Lung (tissue), 4 donors: ENCODE data around the genes MYO5B and MBD1.

DNA sequence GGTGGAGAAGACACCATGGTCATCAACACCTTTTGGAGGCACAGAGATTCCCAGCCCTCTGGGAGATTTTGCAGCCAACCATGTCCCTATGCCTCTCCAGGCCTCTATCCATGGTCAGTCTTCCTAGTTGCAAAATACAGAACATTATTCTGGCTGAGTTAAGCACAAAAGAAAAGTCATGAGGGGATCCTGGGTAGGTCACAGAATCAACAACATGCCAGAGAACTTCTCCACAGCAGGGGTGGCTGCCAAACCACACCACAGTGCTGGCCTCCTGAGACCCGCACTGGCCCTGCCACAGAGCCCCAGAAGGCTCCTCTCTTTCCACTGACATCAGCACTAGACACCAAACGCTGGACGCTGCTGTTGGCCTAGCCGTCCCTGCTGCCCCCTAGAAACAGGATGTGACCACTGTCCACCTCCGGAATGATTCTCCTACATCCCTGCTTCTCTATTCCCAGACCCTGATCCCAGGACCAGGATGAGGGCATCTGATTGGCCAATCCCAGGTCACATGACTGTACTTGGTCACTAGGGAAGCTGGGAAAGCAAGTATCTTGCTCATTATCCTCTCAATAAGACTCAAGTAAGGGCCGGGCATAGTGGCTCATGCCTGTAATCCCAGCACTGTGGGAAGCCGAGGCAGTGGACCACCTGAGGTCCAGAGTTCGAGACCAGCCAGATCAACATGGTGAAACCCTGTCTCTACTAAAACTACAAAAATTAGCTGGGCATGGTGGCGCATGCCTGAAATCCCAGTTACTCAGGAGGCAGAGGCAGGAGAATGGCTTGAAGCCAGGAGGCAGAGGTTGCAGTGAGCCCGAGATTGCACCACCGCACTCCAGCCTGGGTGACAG lies 47.6 kb downstream of the SMAD7 start:
- PRO-cap = no peak
- RAMPAGE, long total RNA = no peak
- RRBS = no CpG with 5 or more reads among the region's 11 CpGs

DNA sequence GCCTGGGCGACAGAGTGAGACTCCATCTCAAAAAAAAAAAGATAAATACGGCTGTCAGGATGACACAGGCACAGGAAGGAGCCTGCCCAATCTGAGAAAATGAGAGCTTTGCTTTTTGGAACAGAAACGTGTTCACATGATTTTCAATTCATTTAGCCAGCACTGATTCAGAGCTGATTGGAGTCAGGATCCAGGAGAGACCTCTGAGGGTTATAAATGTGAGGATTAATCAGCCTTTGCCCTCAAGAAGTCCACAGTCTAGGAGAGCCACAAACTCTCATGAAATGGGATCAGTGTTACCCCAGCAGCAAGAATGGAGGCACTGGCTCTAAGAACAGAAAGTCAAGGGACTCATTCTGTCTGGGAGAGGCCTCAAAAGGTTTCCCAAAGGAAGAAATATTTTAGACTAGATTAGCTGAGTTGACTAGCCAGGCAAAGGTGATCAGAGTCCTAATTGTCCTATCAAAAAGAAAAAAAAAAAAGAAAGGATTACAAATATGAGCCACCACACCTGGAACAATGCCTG lies 7.0 kb upstream of the SMAD7 start:
- PRO-cap = no peak
- RAMPAGE, long total RNA = no peak
- RRBS = no CpG with 5 or more reads among the region's 3 CpGs

DNA sequence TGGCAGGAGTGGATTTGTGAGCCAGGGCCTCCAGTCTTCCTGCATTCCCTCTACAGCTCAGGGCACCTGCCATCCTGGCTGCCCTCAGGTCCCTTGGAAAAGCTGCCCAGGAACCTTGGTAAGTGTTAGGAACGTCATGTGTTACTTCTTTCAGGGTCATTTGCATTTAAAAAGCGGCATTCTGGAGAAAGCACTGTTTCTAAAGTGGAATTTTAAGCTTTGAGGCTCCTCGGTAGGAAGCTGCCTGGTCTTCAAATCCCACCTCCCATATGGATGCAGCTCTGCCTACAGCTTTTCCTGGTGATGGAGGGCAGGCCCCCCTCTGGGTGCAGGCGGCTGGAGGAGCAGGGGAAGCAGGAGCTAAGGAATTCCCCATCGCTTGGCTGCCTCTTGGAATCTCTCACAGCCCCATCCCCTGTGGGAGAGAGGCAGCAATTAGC lies 51.1 kb downstream of the LIPG start:
- PRO-cap = no peak
- RAMPAGE, long total RNA = no peak
- RRBS = no CpG with 5 or more reads among the region's 5 CpGs

DNA sequence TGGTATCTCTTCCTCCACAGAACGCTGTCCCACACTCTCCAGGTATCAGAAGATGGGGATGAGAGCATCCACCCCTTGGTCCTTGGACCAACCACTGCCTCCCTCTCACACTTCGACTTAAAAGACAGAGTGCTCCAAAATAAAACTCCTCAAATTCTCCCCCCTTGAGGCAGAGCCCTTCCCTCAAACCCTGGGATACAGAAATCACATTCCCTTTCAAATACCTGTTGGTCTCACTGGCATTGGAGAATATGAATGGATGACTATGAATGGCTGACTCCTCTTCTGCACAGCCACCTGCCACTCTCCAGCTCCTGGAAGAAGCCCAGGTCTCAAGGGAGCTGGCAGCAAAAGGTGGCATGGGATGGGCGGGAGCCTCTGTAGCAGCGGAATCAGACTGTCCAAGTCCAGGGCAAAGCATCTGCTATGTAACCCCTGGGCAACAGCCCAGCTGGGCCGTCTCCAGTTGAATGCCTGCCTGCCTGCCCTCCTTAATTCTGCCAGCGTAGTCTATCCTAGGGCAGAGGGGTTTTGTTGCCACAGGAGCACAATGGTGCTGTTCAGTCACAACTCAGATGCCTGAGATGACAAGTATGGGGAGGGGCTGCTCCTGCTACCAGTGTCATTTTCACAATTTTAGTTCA lies 115.5 kb downstream of the MYO5B start:
- PRO-cap = no peak
- RAMPAGE, long total RNA = no peak
- RRBS = no CpG with 5 or more reads among the region's 6 CpGs

DNA sequence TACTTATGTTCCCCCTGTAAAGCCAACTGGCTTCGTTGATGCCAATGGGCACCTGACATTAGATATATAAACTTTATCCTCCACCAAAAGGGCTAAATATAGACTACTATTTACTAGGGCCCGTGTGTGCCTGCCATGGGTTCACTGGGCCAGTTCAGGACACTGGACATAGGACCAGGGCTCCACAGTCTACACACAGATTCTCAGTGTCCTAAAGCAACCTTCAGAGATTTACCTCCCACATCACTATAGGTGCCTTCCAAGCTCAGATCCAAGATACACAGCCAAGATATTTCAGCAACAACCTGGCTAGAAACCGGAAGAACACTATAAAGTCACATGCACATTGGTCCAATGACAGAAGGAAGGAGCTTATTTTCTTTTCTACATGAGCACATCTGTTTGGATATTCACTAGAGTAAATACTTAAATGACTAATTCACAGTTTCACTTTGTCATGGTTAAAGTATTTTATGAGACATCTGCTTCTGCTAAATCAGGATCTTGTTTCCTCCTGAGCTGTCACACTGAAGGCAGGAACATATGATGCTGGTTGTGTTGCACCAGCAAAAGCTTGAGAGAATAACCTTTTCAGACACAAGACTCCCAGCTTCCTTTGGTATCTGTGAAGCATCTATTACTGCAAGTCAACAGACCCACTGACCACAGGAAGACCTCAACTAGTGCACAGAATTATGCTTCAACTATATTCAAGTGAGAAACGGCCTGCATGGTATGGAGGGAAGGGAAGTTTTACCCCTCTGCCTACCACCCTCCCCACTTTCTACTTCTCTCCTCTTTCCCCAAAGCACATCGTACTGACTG lies 95.0 kb downstream of the MYO5B start:
- PRO-cap = no peak
- RAMPAGE, long total RNA = no peak
- RRBS = no CpG with 5 or more reads among the region's 5 CpGs

DNA sequence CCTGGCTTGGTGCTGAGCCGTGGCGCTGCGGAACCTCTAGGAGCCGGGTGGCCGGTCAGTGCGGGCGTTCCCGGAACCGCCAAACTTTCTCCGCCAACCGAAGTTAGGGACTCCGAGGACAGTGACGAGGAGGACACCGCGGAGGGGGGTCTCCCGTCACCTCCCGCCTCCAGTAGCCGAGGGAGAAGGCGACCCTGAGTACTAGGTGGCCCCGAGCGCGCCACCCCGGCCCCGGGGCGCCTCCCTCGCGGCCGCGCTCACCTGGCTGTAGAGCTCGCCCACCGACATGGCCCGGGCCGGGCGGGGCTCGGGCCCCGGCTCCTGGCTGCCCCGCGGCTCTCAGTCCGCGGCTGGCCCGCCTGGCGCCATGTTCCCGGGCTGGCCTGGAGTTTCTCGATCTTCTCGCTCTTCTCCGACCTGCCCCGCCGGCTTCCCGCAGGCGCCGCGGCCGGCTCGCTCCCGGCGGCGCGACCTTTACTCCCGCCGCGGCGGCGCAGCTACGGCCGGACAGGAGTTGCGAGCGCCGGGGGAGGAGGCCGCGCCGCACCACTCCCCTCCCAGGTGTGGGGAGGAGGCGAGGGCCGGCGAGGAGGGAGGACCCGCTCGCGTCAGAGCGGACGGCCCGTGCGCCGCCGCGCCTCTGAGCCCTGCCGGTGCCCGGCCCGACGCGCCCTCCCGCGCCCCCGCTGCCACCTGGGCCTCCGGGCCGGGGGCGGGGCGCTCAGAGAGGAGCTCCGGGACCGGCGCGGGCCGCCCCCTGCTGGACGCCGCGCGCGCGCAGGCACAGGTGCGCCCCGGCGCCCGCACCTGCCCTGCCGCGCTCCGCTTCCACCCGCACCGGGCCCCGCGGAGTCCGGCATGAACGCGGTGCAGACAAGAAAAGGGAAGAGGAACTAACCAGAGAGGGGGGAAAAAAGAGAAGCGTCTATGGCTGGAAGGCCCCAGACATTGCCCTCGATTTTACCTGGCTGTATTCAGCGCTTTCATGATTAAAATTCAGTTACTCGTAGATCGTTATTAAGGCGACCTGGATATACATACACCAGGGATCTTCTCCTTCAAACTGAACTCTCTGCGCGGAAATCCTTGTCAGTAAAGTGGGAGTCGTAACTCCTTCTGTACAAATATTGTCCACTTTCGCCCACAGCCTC lies at the start of gene MYO5B:
MYO5B (minus strand) TSS at position 642 of the 1,151 bp plus-strand sequence.
- PRO-cap = unidirectional peak, minus-strand start at position 476 of the sequence; unidirectional peak, minus-strand start at position 563 of the sequence
- RAMPAGE, long total RNA = no peak
- RRBS = 2% methylated on average over 78 of the region's 131 CpGs

DNA sequence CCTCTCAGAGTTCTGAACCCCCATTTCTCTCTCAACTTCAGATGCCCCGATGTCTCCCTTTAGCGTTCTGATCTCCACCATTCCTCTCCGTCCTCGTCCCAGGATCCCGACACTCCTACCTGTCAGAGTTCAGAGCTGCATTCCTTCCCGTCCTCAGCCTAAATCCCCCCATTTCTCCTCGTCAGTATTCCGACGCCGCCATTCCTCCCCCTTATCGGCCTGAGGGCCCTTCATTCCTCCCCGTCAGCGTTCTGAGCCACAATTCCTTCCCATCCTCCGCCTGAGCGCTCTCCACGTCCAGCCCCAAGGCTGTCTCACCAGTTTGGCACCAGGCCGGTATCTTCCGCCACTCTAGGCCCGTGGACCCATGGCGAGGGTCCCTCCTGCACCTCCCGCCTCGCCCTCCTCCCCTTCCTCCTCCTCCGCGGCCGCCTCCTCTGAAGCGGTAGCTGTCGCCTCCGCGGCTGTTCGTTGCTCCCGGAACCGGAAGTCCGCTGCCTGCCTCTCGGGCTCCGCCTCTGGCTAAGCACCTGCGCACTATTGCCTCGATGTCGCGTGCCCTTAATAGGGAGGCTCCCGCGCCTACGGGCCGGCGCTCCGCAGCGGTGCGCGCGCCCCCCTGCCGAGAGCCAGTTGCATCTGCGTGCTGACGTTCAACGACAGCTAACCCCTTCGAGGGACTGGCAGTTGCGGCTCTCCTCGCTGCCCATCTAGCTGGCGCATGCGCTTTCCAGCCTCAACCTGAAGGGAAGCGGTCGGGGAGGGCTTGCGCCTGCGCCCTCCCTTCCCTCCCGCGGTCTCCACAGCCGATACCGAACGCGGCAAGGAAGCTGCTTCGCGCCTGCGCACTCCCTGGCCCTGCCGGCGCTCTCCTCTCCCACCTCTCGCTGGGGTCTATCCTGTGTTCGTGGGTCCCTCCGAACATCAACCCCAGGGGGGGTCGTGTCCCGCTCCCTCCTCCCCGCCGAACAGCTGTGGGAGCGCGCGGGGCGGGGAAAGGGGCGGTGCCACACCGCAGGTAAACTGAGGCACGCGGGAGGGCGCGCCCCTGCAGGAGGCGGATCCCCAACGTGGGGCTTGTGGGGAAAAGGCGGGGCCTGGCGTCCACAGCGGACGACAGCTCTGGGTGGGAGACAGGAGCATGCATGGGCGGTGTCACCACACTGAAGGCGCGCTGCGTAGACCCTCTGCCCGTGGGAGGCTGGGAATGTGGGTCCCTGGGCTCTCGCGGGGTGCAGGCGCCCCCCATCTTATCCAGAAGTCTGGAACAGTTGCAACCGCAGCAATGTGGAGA lies at the start of gene MBD1:
MBD1 (minus strand) TSS at position 479 of the 1,294 bp plus-strand sequence.
- PRO-cap = bidirectional peak, plus-strand start at position 809 of the sequence, minus-strand start at position 439 of the sequence; unidirectional peak, minus-strand start at position 890 of the sequence
- RAMPAGE, long total RNA = no peak
- RRBS = 2% methylated on average over 8 of the region's 105 CpGs

GRCh38 chr18:50559083-50559316 lies 887 bp upstream of the MAPK4 start:
- PRO-cap = no peak
- RAMPAGE, long total RNA = no peak
- RRBS = no CpG with 5 or more reads among the region's 10 CpGs

GRCh38 chr18:50679704-50680060 lies 119.8 kb downstream of the MAPK4 start:
- PRO-cap = no peak
- RAMPAGE, long total RNA = no peak
- RRBS = no CpG with 5 or more reads among the region's 9 CpGs

- PRO-cap = no peak
- RAMPAGE, long total RNA = no peak
- RRBS = no CpG with 5 or more reads among the region's 4 CpGs
Observed at GRCh38 chr18:50816696-50817213, 3.1 kb downstream of the MRO start.

GRCh38 chr18:50841840-50842226 lies 22.0 kb upstream of the MRO start:
- PRO-cap = no peak
- RAMPAGE, long total RNA = no peak
- RRBS = no CpG with 5 or more reads among the region's 3 CpGs

DNA sequence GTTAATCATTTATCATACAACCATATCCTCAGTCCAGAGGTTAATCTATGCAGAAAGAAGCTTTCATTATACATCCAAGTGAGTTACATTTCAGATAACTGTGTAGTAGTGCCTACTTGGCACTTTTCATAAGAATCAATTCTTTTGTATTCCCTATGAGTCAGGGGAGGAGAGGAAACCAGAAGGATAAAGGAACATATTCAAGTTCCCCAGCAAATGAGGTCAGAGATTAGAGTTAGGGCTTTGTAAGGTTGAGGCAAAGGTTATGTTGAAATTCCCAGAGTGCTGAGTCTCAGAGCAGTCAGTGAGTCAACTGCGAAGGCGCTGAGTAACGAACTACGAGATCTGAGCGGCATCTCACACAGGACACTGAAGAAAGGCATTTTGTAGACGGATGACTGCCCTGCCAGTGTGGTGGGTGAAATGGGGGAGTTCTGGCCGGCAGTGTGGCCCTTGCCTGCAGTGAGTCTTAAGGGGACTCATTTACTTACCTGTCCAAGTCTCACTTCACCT lies 25.0 kb upstream of the ME2 start:
- PRO-cap = no peak
- RAMPAGE, long total RNA = no peak
- RRBS = no CpG with 5 or more reads among the region's 7 CpGs

DNA sequence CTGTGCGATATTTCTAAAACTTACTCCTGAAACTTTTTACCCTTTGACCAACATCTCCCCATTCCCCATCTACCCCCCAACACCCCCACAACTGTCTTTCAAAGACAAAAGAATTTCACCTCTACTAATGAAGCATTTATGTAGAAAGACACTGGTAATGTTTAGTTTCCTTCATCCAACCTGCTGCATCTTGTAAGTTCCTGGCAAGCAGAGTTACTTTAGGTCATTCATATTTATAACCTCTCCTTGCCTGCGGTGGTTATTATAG lies 1.2 kb upstream of the ME2 start:
- PRO-cap = no peak
- RAMPAGE, long total RNA = no peak
- RRBS = no CpG with 5 or more reads among the region's 2 CpGs

DNA sequence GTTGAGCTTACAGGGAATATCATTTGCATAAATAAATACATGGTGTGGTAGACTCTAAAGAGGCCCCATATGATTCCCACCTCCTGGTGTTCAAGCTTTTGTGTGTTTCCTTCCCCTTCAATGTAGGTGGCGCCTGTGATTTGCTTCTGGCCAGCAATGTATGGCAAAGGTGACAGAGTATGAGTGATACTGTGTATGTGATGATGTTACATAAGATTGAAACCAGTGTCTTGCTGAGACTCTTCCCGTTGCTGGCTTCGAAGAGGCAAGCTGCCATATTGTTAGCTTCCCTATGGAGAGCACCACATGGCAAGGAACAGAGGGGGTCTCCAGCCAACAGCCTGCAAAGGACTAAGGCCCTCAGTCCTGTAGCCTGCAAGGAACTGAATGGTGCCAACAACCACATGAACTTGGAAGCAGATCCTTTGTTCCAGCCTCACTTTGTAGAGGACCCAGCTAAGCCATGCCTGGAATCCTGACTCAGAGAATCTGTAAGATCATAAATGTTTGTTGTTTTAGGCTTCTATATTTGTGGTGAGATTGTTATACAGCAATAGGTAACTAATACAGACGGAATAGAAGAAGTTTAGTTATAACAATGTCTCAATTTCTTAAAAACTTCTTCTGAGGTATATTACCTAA lies 1.7 kb upstream of the SMAD4 start:
- PRO-cap = no peak
- RAMPAGE, long total RNA = no peak
- RRBS = no CpG with 5 or more reads among the region's 4 CpGs

DNA sequence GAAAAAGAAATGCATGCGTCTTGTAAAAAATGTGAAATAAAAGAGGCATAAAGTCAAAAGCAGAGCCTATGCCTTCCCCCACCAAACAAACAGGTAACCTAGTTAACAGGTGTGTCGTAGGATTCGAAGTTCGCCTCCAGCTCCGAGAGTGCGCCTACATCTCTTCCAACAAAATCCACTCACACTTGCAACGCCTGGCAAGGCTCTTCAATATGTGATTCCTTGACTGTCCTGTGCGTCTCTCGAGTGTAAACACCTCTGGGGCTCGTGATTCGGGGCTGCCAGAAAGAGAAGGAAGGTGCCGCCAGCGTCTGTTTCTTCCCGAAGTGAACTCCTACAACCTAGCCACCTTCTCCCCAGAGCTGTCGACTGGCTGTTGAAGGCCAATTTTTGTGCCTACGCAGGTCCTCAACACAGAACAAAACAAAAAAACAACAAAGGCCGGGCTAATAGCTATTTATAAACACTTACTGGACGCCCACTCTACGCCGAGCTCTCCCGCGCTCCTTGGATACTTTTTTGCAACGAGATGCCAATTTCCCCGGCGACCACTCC lies 489 bp upstream of the SMAD4 start:
- PRO-cap = no peak
- RAMPAGE, long total RNA = no peak
- RRBS = 1% methylated on average over 5 of the region's 25 CpGs

DNA sequence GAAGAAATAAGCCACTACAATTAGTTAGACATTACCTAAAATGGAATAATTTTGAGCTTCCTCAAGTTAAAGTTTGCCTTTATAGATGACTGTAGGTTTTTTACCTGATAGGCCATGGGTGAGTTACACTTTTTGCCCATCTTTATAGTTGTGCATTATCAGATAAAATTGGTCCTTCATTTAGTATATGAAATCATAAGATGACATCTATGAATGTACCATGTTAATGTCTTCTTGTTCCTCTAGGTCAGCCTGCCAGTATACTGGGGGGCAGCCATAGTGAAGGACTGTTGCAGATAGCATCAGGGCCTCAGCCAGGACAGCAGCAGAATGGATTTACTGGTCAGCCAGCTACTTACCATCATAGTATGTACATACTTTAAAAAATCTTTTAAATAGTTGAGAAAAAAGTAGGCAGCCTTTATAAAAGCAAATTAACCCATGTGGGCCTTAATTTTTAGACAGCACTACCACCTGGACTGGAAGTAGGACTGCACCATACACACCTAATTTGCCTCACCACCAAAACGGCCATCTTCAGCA lies 27.9 kb downstream of the SMAD4 start:
- PRO-cap = no peak
- RAMPAGE, long total RNA = no peak
- RRBS = no CpG with 5 or more reads among the region's 1 CpG

DNA sequence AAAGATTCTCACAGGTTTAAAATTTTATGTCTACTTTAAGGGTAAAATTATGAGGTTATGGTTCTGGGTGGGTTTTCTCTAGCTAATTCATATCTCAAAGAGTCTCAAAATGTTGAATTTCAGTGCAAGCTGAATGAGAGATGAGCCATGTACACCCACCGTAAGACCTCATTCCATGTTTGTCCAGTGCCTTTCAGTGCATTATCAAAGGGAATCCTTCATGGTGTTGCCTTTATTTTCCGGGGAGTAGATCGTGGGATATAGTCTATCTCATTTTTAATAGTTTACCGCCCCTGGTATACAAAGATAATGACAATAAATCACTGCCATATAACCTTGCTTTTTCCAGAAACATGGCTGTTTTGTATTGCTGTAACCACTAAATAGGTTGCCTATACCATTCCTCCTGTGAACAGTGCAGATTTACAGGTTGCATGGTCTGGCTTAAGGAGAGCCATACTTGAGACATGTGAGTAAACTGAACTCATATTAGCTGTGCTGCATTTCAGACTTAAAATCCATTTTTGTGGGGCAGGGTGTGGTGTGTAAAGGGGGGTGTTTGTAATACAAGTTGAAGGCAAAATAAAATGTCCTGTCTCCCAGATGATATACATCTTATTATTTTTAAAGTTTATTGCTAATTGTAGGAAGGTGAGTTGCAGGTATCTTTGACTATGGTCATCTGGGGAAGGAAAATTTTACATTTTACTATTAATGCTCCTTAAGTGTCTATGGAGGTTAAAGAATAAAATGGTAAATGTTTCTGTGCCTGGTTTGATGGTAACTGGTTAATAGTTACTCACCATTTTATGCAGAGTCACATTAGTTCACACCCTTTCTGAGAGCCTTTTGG lies 51.4 kb downstream of the SMAD4 start:
- PRO-cap = no peak
- RAMPAGE, long total RNA = no peak
- RRBS = no CpG with 5 or more reads among the region's 4 CpGs

DNA sequence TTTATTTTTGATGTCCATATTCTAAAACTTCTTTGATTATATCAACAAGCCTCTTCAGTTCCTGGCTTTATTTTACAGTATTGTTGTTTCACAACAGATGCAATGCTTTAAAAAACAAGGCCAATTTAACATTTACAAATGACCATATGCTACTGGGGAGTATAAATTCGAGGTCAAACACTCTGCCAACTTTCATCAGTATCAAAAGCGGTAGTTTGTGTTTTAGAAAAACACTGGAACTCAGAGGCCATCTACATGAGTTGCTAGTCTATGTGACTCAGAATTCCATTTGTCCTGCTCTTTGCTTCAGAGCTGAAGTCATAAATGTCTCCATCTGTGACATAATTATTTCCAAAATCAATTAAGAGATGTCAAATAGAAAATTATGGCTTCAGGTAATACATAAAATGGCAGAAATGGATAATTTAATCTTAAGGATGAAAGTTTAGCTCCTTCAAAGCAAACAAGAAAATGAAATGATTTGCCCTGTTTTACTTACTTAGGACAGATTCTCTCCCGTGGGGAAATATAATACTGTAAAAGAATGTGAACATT lies 3.8 kb downstream of the MEX3C start:
- PRO-cap = no peak
- RAMPAGE, long total RNA = no peak
- RRBS = no CpG with 5 or more reads among the region's 3 CpGs

- PRO-cap = no peak
- RAMPAGE, long total RNA = no peak
- RRBS = no CpG with 5 or more reads among the region's 4 CpGs
Observed at GRCh38 chr18:51194462-51195059, 2.9 kb downstream of the MEX3C start.

- PRO-cap = no peak
- RAMPAGE, long total RNA = no peak
- RRBS = no CpG with 5 or more reads among the region's 12 CpGs
Observed at GRCh38 chr18:51195060-51195985, 2.2 kb downstream of the MEX3C start.